Skin of body (tissue), 2 donors: ENCODE measurements around a stretch of chr20.

- RAMPAGE, long total RNA, result no peak
Observed at GRCh38 chr20:5551632-5552163, 59.1 kb downstream of the GPCPD1 start.

DNA sequence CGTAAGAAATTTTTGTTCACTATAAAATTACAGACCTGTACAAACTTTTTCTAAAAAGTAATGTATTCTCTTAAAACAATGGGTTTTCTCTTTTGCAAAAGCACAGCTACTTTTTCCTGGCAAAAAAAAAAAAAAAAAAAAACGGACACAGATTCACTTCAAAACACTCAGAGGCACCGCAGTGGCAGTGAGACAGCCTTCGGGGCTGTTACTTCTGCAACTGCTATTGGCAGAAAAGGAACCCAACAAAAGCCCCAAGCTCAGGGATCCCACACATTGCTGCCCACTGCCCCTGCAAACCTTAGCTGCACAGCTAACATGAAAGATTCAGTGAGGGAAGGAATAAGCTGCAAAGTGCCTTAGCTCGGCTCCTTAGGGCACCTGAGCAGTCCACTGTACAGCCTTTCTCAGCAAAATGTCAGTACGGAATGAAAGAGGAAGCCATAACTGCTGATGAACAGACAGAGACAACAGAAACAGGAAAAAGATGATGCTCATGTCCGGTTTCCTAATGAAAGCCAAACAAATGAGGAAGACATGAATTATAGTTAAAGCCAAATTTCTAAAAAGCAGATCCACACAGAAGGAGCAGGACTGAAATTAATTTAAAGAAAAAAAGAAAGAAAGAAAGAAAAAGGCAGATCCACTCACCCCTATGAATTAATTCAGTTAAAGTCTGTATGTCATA lies 40.4 kb downstream of the GPCPD1 start:
- RAMPAGE, long total RNA, result no peak

DNA sequence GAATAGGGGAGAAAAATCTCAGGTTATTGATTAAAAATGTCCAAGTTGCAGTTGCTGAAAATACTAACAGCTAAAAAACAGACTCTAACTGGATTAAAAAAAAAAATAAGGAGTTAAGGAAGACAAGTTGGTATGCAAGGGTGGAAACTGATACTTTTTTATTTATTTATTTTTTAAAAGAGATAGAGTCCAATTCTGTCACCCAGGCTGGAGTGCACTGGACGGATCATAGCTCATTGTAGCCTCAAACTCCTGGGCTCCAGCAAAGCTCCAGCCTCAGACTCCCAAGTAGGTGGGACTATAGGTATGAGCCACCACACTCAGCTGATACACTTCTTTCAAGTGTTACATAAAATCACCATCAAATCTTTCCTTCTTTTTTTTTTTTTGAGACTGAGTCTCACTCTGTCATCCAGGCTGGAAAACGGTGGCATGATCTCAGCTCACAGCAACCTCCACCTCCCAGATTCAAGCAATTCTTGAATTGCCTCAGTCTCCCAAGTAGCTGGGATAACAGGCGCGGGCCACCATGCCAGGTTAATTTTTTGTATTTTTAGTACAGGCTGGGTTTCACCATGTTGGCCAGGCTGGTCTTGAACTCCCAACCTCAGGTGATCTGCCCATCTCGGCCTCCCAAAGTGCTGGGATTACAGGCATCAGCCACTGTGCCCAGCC lies 38.0 kb downstream of the GPCPD1 start:
- RAMPAGE, long total RNA, result no peak

- RAMPAGE, long total RNA, result no peak
Observed at GRCh38 chr20:6058401-6059444, 4.9 kb upstream of the LRRN4 start.

DNA sequence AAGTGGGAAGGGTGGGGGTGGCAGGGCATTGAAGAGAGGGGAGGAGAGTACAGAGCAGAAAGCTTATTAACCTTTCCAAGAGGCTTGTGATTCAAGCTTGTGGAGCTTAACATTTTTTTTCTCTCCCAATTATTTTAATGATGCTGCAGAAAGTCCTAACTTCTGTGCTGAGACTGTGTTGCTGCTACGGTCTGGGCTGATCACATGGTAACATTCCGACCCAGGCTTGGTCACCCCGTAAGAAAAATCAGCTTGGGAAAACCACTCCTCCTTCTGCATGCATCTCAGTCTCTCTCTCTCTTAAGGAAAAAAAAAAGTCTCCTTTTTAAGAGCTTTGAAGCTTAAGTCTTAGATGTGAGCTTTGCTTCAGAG lies 31.1 kb upstream of the BMP2 start:
- RAMPAGE, long total RNA, result no peak

GRCh38 chr20:7699464-7699689 lies 240.9 kb downstream of the HAO1 start:
- RAMPAGE, long total RNA, result no peak

DNA sequence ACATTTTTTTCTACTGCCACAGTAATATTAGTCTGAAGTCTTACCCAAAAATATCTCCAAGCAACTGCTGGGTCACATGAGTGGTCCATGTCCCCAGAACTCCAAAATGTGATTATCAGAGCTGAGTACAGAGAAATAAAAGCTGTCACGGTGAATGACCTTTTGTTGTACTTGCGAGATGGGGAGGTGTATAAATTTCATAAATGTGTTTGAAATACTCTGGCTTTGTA lies 2.5 kb downstream of the HAO1 start:
- RAMPAGE, long total RNA, result no peak

GRCh38 chr20:7981853-7982341 lies 37.7 kb downstream of the TMX4 start:
- RAMPAGE, long total RNA, result no peak

GRCh38 chr20:7987026-7987497 lies 32.5 kb downstream of the TMX4 start:
- RAMPAGE, long total RNA, result no peak

DNA sequence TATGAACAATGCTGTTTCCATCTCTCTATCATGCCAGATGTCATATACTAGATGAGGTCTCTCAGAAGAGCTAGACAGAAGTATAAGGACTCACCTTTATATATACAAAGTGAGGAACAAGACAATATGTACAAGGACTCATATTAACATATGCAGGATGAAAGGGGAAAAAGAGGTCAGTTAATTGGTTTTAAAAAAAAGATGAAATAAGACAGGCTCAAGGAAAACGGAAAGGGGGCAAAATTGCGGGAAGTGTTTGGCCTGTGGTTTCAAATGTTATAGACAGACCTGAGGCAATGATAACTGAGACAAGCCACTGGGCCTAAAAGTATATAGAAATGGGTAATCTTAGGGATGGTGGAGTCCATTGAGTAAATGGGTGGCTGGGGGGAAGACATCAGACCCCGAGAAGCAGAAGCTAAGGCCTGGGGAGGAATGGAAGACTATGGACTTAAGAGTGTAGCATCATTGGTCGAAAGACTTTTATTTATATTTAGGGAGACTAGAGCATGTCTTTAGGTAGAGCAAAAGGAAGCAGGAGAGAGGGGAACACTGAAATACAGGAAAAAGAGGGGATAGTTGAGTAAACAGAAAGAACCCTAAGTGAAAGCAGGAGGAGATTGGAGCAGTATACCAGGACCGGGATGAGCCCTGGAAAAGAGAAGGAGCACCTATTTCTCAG lies 106.6 kb downstream of the PLCB1 start:
- RAMPAGE, long total RNA, result no peak

GRCh38 chr20:8242157-8242977 lies 110.3 kb downstream of the PLCB1 start:
- RAMPAGE, long total RNA, result no peak

- RAMPAGE, long total RNA, result no peak
Observed at GRCh38 chr20:8431826-8432551, 299.9 kb downstream of the PLCB1 start.

DNA sequence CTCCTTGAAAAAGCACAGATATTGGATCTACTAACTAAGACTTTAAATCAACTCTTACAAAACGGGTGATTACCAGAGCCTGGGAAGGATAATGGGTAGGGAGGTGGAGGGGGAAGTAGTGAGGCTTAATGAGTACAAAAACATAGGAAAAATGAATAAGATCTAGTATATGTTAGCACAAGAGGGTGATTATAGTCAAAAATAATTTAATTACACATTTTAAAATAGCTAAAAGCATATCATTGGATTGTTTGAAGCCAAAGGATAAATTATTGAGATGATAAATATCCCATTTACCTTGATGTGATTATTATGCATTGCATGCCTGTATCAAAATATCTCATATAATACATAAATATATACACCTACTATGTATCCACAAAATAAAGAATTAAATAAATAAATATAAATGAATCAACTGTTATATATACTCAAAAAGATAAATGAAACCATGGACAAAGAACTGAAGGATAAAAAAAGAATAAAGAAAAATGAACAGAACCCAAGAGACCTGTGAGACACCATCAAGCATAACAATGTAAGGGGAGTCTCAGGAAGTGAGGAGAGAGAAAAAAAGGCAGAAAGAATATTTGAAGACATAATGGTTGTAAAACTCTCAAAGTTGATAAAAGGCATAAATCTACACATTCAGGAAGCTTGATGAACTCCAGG lies 426.0 kb downstream of the PLCB1 start:
- RAMPAGE, long total RNA, result no peak

- RAMPAGE, long total RNA, result no peak
Observed at GRCh38 chr20:8600986-8601215, 468.0 kb upstream of the PLCB4 start.

DNA sequence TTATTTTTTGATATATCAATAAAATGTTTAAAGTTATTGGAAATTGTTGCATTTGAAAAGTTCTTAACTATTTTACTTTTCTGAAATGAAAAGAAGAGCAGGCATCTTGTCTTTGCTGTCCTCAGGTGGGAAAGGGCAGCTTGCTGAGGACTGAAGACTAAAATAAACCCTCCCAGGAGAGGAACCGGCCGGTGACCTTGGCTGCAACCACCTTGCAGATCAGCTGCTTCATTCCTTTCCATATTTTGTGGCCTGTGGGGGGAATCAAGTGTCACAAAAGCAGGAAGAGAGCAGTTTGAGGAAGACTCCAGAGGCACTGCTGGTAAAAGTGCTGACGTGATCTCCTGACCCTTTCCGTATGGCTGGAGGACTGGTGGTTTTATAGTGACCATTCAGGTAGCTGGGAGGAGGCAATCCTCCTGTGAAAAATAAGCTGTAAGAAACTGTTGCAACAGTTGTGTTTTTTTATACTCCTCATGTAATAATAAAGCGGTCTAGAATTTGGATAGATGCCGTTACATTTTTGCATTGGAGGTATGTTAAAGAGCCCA lies 157.0 kb downstream of the PLCB4 start:
- RAMPAGE, long total RNA, result no peak

- RAMPAGE, long total RNA, result no peak
Observed at GRCh38 chr20:9403641-9404265, 110.6 kb upstream of the LAMP5 start.

DNA sequence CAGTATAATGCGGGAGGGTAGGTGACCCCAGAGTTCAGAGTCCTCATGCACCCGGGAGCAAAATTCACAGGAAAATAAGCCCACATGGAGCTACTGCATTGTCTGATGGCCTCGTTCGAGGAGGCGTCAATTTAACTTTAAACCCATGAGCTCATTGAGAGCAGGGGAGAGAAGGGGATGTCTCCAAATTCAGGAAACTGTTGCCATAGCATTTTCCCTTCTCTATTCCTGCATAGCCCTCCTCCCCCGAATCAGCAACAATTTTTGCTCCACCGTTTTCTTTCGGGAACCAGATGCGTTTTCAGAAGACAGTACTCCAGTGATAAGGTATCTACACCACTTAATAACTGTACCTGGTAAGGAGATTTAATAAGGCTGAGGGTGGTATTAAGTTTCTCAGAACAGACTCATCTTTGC lies 315 bp upstream of the LAMP5 start:
- RAMPAGE, long total RNA, result no peak

GRCh38 chr20:9837892-9838319 lies 970 bp downstream of the PAK5 start:
- RAMPAGE, long total RNA, result no peak

- RAMPAGE, long total RNA, result no peak
Observed at GRCh38 chr20:10216312-10216766, 2.3 kb upstream of the SNAP25 start.

DNA sequence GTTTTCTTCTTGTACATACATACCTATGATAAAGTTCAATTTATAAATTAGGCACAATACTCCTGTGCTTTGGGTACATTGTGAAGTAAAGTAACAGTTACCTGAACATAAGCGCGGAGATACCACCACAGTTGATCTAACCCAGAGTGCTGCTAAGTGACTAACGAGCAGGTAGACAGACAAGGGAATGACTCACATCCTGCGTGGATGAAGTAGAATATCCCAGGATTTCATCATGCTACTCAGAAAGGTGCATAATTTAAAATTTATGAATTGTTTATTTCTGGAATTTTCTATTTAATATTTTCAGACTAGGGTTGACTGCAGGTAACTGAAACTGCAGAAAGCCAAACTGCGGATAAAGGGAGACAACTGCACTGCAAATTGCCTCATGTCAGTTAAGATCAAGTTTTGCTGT lies 14.4 kb downstream of the MKKS start:
- RAMPAGE, long total RNA, result no peak